Vein endothelial cell (primary cell): Measurements from ENCODE around the gene POM121.

DNA sequence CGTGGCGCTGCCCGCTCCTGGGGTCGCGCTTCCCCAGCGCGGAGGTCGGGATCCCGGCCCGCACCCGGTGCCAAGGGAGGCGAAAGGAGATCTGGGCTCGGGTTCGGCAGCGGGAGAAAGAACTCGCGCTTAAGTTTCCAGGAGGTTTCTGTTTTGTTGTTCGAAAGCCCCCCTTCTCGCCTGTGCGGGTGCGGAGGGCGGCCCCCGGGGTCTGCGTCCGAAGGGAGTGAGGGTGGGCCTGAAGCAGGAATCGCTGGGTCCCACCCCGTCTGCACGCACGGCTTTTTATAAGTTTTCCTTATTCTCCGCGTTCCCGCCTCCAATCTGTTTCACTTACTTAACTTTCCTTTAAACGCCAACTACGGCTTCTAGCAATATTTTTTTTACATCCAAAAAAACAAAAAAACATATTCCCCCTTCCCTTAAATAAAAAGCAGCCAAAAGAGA lies 436.5 kb upstream of the GALNT17 start:
- CAGE, long polyA plus RNA, result no peak

GRCh38 chr7:70788108-70788536 lies 343.8 kb upstream of the GALNT17 start:
- CAGE, long polyA plus RNA, result no peak

DNA sequence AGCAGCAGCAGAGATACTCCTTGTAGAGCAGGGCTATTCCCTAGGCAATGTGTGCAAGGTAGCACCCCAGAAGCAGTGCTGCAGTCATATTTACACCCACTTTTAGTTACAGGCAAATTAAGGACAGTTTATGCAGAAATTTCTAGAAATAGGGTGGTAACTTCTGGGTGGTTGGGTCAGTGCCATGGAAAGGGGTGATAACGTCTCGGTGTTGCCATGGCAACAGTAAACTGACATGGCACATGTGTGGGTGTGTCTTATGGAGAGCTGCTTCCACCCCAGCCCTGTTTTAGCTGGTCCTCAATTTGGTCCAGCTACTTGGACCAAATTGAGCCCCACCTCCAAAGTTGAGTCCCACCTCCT lies 80.0 kb downstream of the CALN1 start:
- CAGE, long polyA plus RNA, result no peak

DNA sequence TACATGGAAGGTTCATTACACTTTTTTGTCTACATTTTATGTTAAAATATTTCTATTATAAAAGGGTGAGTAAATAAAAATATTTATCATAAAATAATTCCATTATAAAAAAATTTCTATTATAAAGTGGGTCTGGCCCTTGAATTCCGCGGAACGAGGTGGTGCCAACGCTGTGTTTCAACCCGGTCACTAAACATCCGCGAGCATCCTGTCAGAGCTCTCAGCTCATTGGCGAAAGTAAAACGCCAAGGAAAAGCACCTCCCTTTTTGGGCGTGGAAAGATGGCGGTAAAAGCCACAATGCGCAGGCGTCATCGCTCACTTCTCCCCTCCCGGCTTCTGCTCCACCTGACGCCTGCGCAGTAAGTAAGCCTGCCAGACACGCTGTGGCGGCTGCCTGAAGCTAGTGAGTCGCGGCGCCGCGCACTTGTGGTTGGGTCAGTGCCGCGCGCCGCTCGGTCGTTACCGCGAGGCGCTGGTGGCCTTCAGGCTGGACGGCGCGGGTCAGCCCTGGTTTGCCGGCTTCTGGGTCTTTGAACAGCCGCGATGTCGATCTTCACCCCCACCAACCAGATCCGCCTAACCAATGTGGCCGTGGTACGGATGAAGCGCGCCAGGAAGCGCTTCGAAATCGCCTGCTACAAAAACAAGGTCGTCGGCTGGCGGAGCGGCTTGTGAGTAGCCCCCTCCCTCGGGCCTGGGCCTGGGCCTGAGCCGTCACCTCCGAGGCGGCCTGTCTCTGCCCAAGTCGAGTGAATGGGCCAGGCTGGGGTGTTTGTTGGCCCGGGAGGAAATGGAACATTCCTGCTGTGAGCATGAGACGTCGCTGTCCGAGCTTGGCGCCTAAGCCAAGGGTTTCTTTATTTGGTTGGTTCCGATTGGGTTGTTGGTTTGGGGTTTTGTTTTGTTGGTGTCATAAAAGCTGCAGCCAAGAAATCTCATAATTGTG lies 1.4 kb upstream of the TYW1B start:
- CAGE, long polyA plus RNA, result start-site peak on the plus strand centred at position 398 of the sequence, 85 bp wide, 210 and 108 reads in 2 replicates

GRCh38 chr7:72924336-72925288 lies at the start of gene POM121:
POM121 (plus strand) TSS chr7:72925095.
- CAGE, long polyA plus RNA, result no peak

- CAGE, long polyA plus RNA, result no peak
Measured at GRCh38 chr7:72948294-72949699, 20.5 kb downstream of the TRIM74 start.

- CAGE, long polyA plus RNA, result no peak
Measured at GRCh38 chr7:73006495-73006802, 23.1 kb downstream of the SPDYE8 start.

DNA sequence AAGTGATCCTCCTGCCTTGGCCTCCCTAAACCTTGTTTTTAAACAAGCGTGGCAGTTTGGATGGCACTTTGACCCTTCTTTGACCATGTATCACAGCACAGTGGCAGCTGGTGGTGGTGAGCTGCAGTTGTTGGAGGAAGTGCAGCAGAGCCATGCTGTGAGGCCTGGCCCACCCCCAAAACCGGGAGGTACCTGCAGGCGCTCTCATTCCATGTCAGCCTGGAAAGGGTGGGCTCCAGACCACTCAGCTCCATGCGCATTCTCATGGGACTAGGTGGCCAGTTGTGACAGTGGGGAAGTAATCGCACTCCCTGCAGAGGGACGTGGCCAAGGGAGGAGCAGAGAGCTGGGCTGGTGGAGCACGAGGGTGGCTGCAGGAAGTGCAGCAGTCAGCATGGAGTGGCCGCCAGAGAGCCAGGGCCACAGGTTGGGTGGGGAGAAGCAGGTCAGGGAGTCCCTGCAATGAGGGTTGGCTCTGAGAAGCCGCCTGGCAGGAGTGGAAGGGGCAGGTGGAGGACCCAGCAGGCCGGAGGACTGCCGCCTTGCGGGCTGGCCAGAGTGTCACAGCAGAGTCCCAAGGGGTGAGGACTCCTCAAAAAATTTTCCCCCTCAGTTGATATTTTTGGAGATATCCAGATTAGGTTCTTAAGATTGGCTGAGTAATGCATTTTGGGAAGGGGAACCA lies 26.1 kb downstream of the FKBP6 start:
- CAGE, long polyA plus RNA, result no peak

DNA sequence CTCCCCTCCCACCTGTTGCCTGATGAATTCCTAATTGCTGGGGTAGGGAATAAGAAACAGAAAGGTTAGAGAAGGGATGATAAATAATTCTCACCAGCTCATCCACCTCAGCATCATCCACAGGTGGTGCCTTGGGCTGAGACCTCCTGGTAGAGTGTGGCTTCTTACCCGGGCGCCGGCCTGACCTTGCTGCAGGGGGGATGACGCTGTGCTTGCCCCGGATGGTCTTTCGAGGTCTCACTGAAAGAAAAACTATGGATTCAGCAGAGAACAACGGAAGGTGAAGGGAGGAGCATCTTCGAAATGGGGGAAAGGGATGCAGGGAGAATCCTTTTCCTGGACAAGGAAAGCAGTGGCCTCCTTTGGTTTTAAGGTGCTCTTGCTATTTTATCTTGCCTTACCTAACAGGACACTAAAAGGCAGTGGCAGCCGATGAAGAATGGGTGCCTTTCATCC lies 10.3 kb downstream of the FZD9 start:
- CAGE, long polyA plus RNA, result no peak

DNA sequence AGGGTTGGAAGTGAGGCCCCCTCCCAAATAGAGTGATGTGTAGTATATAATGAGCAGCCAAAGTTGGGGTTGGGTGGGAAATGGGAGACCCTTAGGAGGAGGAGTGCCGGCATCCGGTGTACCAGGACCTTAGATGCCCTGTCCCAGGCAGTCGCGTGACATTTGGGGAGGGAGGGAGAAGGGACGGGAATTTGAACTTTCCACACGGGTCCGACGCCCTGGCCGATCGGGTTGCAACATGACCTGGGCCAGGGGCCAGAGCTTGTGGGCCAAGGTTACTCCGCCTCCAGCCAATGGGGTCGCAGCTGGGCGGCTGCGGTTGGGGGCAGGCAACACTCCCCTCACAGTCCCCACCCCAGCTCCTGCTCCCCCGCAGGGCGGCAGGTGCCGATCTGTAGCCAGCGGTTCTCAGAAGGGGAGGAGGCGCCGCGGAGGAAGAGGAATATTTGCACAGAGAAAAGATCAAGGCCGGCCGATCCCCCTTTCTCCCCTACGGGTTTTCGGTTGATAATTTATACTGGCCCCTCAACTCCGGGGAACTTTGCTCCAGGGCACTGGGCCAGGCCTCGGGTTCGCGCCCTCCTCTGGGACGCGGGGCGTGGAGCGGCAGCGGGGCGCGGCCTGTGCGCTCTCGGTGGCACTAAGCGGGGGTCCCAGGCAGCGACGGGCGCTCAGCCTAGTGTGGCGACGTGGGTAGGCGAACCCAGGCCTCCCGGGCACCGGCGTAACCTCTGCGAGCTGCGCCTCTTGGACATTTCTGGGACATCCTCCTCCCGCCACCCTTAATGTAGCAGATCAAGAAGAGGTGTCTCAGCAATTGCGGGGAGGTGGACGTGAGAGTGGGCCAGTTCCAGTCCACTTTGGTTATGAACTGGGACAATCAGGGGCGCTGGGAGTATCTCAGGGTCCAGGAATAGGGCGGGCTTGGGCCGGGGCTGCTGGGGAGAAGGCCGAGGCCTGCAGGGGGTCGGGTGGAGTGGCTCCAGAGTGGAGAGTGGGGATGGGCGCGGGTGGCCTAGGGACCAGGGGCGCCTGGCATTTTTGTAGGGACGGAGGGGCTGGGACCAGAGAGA lies 1.2 kb downstream of the MLXIPL start:
- CAGE, long polyA plus RNA, result no peak

GRCh38 chr7:73680086-73681052 lies 2.9 kb downstream of the DNAJC30 start:
- CAGE, long polyA plus RNA, result no peak

GRCh38 chr7:73701391-73701867 lies 18.0 kb downstream of the BUD23 start:
- CAGE, long polyA plus RNA, result no peak

- CAGE, long polyA plus RNA, result no peak
Measured at GRCh38 chr7:73773568-73774229, 3.6 kb upstream of the CLDN3 start.

DNA sequence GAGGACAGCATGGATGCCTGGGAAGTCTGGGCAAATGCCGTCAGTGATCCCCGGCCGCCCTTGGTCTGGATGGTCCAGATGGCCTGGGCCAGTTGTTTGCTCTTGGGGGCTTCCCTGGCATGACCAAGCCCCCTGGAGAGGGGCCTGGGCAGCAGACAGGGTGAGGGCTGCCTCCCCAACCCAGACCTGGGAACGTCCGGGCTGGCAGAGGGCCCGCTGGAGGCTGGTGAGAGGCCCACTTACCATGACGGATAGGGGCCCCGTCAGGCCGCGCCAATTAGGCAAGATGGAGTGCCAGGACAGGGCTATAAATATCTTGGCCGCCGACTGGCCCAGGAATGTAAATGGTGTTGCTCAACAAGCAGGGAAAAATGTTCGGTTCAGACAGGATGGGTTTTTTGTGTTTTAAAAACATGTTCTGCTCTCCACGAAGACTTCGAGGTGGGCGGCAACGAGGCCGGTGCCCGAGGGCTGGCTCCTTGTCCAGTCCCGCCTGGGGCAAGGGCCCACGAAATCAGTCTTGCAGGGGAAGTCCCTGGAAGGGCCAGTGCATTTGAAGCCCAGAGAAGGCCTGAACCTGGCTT lies 35.9 kb upstream of the ELN start:
- CAGE, long polyA plus RNA, result no peak

DNA sequence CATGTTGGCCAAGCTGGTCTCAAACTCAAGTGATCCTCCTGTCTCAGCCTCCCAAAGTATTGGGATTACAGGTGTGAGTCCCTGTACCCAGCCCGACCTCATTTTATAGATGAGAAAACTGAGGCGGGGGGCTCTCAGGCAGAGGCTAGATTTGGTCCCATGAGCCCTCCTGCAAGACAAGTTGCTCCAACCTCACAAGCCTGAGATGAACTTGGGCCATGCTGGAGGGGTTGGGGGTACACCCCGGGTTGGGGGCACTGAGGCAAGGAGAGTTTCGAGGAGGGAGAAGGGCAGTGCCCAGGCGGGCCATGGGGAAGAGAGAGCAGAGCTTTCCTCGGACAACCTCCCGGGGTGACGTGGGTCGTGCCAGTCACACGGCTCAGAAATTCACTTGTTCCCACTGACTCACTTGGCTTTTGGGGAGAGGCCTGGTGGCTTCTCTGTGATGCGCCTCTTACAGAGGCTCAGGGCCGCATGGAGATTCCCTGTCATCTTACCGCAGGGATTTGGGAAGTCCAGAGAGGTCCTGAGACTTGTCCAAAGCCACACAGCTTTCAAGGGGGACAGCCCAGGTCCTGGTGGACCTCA lies 2.8 kb downstream of the LAT2 start:
- CAGE, long polyA plus RNA, result no peak

DNA sequence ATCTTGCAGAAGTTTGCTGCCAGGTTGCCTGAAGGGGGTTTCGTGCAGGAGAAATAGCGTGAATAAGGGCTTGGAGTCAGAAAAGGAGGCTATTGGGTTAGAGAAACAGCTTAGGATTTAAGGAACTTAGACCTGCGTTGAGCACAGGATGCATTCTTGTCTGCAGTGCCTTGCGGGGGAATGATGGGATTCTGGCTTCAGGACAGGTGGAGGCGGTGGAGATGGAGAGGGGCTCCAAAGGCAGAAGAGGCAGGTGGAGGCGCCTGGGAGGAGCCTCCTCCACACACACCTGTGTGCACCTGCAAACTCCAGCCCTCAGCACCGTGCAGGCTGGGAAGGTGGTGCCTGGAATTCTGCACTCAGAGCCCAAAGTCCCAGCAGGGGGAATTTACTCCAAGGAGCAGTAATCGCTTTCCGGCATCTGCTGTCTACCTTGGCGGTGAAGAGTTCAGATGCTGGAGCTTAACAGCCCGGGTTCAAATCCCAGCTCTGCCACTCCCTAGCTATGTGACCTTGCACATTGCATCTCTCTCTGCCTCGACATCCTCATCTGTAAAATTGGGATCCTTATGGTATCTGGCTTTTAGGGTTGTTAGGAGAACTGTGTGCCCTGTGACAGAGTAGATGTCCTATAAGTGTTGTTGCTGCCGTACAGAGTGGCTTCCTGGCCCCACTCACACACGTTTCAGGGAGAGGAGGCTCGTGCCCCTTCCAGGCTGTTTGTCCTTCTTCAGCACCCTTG lies 1.9 kb downstream of the CLIP2 start:
- CAGE, long polyA plus RNA, result no peak

DNA sequence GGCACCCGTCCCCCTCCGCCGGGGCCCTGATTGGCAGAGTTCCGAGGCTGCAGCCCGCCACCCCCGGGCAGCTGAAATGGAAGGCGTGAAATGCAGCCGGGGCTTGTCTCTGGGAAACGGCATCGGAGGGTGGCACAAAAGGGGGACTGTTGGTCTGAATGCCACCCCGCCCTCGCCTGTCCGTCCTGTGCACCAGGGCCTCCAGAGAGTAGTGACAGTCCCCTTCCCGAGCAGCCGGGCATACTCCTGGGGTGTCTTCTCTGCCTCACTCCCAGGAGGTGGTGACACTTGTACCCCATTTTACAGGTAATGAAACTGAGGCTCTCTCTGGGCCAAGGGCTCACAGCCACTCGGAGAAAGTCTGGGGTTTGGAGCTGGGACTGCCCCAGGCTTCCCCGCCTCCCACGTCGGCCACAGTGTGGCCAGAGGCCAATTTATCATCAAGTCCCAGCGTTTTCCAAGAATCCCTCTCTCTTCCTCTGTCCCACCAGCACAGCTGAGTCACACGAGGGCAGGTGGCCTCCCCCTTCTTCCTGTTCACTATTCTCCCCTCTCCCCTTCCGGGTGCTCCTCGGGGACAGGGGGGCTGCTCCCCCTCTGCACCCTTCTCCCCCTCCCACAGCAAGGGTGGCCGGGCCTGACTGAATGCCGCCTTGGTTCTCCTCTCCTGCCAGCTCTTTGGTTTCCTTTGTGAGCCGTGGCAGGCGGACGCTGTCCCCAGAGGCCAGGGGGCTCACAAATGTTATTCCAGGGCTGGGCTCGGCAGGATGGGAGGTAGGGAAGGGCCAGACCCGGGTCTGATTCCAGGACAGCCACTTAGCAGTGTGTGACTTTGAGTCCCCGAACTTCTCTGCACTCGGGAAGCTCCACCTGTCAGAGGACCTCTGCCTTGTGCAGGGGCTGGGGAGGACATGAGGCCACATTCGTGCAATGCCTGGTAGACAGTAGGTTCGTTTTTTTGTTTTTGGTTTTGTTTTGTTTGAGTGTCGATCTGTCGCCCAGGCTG lies 17.6 kb downstream of the CLIP2 start:
- CAGE, long polyA plus RNA, result no peak

DNA sequence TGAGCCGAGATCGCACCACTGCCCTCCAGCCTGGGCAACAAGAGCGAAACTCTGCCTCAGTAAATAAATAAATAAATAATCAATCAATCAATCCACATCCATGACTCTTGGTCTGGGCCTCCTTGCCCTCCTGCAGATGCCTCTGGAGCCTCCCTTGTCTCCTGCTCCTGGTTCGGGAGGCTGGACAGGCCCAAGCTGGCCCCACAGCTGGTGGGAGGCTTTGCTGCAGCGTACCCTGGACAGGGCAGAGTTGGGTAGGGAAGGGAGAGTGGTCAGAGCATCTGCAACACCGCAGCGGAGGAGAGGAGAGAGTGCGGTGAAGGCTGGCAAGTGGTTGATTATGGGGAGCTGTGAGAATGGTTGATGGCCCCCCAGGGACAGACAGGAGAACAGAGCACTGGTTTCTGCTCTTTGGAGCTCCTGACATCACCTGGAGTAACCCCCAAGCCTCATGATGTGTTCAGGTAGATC lies 19.0 kb downstream of the GTF2IRD1 start:
- CAGE, long polyA plus RNA, result no peak

DNA sequence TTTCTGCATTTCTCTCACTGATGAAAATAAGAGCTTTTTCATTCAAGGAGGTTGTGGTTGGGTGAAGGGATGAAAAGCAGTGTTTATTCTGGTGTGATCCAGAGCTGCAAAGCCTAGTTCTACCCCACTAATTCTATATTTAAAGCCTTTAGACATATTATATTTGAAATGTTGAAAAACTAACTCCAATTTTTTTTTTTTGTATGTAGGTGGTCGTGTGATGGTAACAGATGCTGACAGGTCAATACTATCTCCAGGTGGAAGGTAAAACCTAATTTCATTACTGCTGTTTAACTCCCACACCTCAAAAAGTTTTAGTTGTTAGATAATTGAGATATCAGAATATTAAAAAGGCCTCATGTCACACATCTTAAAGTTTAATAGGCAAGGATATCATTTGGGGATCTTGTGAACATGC lies 47.4 kb downstream of the GTF2I start:
- CAGE, long polyA plus RNA, result no peak

GRCh38 chr7:74707042-74707819 lies 49.7 kb downstream of the GTF2I start:
- CAGE, long polyA plus RNA, result no peak